CMK (cell line): Measurements from ENCODE around the genes SEZ6L, HPS4 and CRYBB1.

GRCh38 chr22:25076111-25076670 lies 123.5 kb upstream of the CRYBB3 start:
- RRBS, result no CpG with 5 or more reads among the region's 4 CpGs

- RRBS, result 69% methylated on average over 26 of the region's 38 CpGs
These were observed 63.5 kb downstream of the CRYBB2 start for GRCh38 chr22:25282967-25283305.

- RRBS, result no CpG with 5 or more reads among the region's 10 CpGs
These were observed 141.8 kb downstream of the CRYBB2 start for GRCh38 chr22:25361155-25361648.

DNA sequence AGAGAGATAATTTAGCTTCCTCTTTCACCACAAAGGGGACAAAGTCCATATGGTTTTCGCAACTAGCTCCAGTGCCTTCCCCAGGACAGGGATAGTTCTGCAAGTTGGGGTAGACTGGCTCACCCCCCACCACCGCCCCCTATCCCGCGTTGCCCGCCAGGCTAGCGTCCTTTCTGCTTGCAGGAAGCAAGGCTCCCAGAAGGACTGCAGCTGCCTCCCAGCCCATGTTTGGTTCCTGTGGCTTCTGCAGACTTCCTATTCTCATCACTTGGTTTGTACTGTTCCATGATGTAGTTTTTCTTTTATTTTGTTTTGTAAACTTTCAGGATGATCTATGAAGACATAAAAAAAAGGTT lies 75.6 kb upstream of the MYO18B start:
- RRBS, result no CpG with 5 or more reads among the region's 6 CpGs

GRCh38 chr22:26168570-26170022 lies at the start of gene SEZ6L:
TSS of gene SEZ6L (plus strand) at chr22:26169462.
- RRBS, result 13% methylated on average over 49 of the region's 111 CpGs

DNA sequence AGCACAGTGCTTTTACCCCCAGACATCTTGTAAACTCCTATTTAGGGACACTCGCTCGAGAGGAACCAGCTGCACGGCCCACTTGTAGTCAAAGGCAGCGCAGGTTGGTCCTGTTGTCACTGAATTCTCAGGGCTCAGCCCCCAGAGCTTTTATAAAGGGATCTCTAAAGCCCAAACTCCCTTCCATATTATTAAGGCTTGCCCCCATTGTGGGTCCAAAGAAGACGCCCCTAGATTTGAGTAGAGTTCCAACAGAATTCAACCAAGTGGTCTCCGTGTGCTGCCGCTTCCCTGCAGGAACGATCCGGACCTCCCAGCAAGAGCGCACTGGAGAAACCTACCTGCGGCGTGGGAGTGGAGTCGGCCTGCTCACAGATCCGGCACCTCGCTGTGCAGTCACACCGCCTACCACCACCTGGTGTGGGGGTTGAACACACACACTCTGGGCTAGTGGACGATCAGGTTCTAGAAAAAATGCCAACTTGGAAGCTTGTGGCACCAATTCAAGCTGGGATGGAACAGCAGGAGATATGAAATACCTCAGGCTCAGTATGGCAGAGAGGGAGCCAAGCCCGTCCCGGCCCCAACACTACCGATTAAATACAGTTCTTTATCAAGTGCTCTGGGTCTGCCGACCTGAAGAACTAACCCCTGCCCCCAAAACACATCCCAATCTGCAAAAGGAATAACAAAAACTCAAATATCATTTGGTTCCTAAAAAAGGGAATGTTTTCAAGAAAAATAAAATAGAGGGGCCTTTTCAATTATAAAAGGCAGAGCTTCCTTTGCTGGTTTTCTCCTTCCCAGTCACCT lies 23.6 kb downstream of the ASPHD2 start:
- RRBS, result 97% methylated on average over 6 of the region's 21 CpGs

DNA sequence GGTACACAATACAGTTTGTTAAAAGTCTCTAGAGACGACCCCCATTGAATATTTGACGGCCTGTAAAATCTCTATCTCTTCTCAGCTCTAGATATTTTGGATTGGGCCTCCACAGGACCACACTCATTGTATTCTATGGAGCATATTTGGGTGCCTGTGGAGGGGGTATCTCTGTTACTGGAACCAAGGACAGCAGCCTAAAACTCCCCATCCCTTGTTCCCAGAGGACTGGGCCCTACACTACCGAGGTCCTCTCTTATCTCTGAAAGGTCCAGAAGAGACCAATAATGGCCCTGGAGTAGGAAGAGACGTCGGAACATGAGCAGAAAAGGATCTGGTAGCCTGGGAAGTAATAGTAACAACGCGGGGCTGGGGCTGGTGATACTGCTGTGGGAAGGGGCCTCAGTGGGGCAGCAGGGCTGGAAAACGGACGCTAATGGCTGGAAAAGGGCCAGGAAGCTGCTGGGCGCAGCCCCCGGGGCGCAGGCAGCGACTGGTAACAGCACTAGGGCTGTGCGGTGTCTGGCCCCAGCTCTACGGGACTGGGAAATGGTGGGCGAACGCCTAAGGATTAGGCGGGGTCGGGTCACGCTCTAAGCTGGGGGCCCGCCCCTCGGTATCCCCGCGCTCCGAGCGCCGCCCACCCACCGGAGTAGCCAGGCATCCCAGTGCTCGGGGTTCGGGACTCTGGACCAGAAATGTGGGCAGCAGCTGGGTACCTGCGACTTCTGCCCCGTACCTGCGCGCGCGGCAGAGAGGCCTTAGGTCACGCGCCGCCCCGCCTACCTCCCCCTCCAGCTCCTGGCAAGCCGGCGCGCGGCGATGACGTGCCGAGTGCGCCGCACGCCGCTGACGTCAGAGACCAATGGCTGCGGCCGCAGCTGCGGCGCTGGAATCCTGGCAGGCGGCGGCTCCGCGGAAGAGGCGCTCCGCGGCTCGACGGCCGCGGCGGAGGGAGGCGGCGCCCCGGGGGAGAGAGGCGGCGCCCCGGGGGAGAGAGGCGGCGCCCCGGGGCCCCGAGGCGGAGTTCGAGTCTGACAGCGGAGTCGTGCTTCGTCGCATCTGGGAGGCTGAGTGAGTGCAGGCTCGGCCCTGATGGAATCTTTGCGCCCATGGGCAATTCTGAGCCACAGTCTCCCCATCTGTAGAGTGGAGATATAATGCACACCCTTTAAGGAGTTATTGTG lies at the start of gene HPS4:
Gene HPS4 (minus strand): TSS at position 758 of the 1,187 bp plus-strand sequence.
- RRBS, result no CpG with 5 or more reads among the region's 86 CpGs

DNA sequence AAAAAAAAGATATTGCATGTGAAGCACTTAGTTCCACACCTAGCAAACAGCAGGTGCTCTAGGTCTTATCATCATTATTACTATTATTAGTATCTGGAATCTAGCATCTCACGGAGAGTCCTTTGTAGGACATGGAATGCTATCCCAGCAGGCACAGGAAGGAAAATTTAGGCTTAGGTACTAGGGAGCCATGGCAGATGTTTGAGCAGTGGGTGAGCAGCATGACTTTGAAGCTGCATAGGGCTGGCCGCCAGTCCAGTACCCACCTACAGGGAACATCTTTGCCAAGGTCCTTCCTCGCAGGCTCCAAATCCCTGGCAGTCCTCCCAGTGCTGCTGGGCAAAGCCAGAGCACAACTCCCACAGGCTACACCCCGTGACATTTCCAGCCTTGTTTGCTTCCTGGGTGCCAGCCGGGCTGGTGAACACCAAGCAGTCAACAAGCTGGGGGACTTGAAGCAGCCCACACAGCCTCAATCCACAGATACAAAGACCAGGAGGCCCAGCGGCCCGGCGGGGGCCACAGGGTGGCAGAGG lies 28.2 kb downstream of the TPST2 start:
- RRBS, result 97% methylated on average over 3 of the region's 8 CpGs

DNA sequence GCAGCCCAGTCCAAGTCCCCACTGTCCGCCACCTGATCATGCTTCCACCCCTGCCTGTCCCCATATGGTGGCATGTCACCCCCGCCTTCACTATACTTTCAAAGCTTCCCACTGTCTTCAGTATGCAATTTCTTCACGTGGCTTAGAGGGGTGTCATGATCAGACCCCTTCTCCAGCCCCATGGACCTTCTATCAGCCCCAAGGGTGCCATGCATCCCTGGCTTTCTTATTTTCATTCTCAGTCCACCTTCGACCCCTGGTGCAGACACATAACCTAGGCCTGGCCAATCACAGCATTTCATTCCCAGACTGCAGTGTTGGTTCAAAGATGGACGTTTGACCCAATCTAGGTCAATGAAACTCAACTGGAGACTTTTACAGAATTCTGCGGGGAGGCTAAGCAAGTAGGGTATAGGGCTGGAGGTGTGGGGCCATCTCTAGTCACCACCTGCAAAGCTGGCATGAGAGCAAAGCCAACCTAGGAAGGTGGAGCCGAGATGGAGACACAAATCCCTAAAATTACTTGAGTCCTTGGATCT lies 18.0 kb downstream of the TPST2 start:
- RRBS, result no CpG with 5 or more reads among the region's 7 CpGs

DNA sequence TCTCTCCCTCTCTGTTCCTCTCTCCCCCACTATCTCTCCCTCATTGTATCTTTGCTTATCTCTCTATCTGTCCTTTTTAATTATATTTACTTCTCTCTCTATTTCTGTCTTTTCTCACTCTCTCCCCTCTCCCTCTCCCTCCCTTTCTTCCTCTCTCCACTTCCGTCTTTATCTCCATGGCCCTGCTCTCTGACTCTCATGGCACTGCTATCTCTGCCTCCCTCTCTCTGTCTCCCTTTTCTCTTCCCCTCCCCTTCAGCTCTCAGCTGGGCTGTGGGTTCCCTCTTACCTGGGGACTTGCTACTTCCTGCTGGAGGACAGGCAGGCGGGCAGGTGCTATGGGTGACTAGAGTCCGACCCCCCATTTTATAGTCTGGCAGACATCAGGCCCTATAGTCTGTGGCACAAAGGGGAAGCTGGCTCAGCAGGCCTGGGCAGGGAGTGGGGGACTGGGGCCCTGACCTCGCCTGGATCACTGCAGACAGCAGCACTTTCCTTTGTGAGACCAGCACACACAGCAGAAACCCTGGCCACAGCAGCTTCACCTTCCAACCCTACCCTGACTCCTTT lies at the start of gene CRYBB1:
Gene CRYBB1 (minus strand): TSS at position 340 of the 570 bp plus-strand sequence.
- RRBS, result no CpG with 5 or more reads among the region's 4 CpGs

- RRBS, result no CpG with 5 or more reads among the region's 3 CpGs
These were observed 89.4 kb downstream of the CRYBA4 start for GRCh38 chr22:26710923-26711839.

- RRBS, result no CpG with 5 or more reads among the region's 14 CpGs
These were observed 489.2 kb downstream of the CRYBA4 start for GRCh38 chr22:27110816-27111510.

DNA sequence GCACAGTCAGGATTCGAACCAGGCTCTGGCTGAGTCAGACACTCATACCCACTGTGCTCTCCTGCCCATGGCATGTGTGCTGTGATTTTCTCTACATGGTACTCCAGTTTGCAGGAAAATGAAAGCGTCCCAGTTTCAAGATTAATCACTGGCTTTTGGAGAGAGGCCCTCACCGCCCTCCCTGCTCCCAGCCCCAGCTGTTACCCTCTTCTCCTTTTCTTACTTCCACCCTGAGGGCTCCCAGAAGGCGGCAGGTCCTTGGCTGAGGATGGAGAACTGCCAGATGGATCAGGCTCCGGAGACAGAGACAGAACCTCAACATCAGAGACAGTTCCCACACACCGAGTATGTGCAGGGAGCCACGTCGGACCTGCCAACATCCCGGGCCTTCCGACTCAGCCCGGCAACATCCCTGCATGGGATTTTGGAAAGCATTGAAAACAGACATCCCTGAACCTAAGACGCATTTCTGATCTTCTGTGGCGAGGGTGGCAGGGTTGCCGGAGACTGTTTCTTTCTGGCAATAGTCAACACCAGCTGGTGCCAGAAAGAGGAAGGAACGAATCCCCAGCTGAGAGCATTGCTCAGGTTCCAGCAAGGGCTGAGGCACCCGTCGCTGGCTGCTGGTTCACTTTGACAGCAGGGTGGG lies 502.6 kb downstream of the CRYBA4 start:
- RRBS, result 54% methylated on average over 7 of the region's 17 CpGs

DNA sequence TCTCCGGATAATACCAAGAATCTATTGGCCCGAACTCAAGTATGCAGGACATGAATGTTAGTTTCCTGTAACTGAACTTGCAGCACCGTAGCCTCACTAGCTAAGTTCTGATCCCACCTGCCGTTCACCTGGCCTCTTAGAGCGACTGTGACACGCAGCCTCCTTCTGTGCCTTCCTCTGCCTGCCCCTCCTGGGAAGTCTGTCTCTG lies 326.4 kb downstream of the MN1 start:
- RRBS, result no CpG with 5 or more reads among the region's 6 CpGs

GRCh38 chr22:27673755-27674382 lies 127.7 kb downstream of the MN1 start:
- RRBS, result 92% methylated on average over 2 of the region's 16 CpGs

DNA sequence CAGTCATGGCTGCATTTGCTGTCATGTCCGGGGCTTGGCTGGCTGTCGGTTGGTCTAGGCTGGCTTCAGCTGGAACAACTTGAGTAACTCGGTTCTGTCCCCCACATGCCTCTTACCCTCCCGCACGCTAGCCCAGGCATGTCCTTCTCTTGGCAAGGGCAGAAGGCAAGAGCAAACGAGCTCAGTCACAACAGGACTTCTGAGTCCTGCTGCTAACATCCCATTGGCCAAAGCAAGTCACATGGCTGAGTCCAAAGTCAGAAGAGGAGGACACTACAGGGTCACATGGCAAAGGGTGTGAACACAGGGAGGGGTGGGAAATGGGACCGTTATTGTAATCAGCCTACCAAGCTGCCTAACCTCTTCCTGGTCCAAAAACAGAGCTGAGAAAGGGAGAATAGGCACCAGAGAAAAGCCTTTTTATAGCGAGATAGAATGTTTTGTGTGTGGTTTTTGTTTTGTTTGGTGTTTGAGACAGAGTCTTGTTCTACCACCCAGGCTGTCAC lies 81.9 kb downstream of the MN1 start:
- RRBS, result no CpG with 5 or more reads among the region's 8 CpGs

GRCh38 chr22:27744029-27744703 lies 57.4 kb downstream of the MN1 start:
- RRBS, result no CpG with 5 or more reads among the region's 27 CpGs

DNA sequence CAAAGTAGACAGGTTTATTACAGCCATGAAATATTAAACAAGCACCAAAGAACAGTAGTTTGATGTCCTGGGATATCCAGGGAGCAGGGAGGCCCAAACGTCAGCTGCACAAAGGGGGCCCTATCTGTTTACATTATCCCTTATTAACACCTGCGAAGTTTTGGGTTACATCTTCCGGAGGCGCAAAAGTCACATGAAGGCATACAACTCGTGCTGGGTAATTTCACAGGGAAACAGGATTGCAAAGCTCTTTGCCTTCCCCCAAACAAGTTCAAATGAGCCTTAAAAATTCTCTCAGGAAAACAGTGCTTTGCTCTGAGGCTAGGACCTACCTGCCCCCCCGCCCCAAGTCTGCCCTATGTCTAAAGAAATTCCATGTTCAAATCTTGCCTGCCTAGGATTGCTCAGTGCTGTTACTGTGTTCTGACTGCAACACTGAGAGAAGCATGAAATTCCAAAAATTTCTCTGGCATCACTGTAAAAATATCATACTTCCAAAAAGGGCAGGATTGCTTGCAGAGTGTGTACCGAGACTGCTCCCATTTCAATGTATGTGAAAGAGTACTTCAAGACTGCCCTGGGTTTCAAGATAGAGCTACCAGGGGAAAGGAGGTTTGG lies 8.9 kb downstream of the MN1 start:
- RRBS, result no CpG with 5 or more reads among the region's 7 CpGs

DNA sequence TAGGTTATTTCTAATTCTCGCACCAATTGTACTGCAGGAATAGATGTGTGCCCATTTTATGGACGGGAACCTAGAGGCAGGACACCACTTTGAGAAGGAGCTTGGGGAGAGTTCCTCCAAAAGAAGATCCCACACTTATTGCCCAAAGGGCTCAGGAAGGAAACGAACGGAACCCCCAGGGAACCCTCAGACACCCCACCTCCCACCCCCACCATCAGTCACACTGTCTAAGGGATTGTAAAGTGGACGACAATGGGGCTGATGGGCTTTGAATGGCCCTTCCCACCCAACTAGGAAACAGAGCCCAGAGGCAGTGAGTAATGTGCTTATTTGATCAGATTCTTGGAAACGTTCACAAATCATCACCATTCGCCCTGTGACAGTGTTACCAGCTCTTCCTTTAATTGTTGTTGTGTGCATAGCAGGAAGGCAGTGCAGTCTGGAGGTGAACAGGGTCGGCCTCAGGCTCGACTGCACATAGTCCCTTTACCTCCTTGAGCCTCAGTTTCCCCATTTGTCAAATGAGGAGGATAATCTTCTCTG lies 8.4 kb upstream of the MN1 start:
- RRBS, result no CpG with 5 or more reads among the region's 9 CpGs

DNA sequence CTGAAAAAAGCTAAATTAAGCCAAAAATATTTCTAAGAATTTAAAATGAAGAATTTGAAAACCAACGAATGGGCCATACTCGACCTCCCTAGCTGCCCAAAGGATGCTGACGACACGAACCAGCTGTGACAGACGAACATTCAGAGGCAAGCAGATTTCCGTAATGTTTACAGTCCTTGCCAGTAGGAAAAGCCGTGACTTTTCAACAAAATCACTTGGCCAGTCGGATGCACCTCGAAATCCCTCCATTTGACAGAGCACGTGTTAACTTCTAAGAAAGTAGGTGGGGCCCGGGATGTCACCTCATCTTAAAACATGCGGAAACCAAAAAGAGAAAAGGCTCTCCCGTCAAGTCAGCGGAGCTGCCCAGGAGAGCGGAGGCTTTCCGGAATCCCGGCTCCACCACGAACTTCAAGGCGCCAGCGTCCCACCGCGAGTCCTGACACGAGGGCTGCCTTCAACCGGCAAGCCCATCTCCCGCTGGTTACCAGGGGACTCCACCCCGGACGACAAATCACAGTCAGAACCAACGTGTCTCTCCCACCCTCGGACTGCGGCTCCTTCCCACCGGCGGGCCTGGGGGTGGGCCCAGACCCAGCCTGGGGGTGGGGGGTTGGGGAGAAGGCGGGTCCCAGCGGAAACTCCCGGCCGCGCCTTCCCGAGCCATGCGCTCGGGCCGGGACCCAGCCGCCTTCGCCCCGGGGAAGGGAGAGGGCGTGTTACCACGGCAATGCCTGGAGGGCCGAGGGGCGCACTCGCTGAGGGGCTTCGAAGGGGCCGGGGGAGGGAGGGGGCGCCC lies 602 bp downstream of the PITPNB start:
- RRBS, result 1% methylated on average over 31 of the region's 52 CpGs